ENCODE measurements around the genes OGT, NHSL2 and PHKA1.

- RRBS, result no CpG with 5 or more reads among the region's 7 CpGs
Measured at GRCh38 chrX:70257476-70258379, 2.3 kb downstream of the P2RY4 start.

DNA sequence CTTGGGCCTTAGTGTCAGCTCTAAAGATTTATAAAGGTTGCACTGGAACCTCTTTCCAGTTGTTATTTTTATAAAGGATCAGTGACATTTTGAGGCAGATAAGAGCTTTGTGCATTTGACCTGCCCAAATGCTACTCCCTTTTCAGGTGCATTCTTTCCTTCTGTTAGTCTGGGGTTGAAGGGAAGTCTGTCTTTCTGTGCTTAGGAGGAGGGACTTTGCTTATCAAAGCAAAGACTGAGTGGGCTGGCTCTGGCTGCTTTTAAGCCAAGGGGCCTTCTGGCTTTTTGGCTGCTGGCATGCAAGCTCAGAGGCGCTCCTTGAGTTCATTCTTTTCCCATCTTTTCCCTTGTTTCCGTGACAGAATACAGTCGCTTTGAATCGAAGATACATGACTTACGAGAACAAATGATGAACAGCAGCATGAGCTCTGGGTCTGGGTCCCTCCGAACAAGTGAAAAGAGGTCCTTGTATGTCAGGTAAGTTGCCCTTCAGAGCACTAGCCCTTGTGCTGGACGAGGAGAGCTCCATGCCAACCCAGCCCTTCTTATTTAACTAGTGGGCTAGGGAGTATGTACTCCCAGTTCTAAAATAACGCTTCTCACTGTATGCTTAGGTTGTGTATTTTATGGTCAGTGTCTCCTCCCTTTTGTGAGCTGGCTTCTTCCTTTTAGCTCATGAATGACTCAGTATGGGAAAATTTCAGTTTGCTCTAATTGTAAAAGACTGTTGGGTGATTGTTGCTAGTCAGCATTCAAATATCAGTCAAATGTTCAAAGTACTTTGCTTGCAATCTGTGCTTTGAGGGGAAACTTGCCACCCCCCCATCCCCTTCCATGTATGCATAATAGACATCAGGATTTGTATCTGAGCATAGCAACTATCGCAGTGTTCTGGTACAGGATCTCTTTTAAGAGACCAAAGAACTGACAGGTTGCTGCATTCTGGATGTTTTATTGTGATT lies 34.4 kb downstream of the DLG3 start:
- RRBS, result no CpG with 5 or more reads among the region's 9 CpGs

GRCh38 chrX:70969706-70970429 lies 39.0 kb upstream of the SLC7A3 start:
- RRBS, result no CpG with 5 or more reads among the region's 11 CpGs

- RRBS, result no CpG with 5 or more reads among the region's 16 CpGs
Measured at GRCh38 chrX:71068602-71069148, 541 bp upstream of the SNX12 start.

GRCh38 chrX:71107767-71108491 lies 1.4 kb upstream of the CXorf65 start:
- RRBS, result no CpG with 5 or more reads among the region's 9 CpGs

DNA sequence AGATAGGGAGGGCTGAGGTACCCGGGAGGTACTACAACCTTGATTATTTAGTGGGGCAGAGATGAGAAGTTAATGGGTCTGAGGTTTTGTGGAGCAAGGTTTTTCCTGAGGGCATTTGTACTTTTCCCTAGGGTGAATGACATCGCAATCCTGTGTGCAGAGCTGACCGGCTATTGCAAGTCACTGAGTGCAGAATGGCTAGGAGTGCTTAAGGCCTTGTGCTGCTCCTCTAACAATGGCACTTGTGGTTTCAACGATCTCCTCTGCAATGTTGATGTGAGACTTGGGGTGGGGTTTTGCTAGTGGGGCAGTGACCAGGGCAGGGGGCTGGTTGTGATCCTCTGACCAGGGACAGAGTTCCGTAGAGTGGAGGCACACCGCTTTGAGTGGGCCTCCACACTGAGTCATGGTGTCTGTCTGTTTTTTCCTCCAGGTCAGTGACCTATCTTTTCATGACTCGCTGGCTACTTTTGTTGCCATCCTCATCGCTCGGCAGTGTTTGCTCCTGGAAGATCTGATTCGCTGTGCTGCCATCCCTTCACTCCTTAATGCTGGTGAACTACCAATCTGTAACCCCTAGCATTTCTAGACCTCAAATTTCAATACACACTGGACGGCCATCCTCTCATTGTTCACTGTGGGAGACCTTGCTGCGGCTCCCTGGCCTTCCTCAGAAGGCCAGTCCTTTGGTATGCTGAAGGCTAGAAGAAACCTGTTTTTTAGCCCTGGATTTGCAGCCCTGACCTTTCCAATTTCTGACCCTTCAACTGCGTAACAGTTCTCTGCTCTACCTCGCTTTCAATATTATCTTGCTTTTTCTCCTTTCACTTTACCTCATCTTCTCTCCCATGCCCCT lies 10.0 kb downstream of the MED12 start:
- RRBS, result no CpG with 5 or more reads among the region's 14 CpGs

DNA sequence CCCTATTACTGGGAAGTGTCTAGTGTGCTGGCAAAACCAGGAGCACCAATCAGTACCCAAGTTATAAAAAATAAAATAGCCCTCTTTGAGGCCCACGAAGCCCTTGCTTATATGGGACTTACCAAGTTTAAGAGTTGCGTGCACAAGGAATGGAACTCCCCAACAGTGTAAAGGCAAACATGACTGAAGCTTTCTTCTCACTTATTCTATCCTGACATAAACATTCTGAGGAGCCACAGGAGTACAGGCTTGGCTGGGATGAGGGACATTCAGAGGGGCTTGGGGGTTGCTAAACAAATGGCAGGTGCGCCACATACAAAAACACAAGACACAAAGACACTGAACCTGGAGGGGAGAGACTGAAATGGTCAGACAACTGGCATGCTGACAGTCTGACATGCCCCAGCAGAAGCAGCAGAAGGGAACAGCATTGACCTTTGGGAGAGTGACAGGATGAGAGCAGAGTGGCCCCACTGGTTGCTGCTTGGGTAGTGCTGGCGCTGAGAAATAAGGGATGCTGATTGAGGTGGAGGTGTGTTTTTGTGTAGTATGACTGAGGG lies 556 bp upstream of the NLGN3 start:
- RRBS, result no CpG with 5 or more reads among the region's 4 CpGs

DNA sequence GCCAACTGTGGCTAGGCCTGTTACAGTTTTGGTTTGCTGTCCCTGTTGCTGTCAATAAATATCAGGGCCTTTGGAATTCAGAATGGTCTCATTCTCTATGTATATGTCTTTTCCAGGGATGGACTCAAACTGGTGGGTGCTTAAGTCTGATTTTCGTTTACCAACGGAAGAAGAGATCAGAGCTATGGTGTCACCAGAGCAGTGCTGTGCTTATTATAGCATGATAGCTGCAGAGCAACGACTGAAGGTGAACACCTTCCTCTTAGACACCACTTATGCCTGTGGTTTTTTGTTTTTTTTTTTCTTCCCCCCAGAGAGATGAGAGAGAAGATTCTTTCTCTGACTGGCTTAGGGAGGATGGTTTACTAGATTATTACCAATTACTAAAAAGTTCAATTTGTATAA lies 22.5 kb downstream of the TAF1 start:
- RRBS, result no CpG with 5 or more reads among the region's 3 CpGs

GRCh38 chrX:71533006-71533604 lies at the start of gene OGT:
TSS of gene OGT (plus strand) at chrX:71533104.
- RRBS, result 7% methylated on average over 3 of the region's 35 CpGs

- RRBS, result 19% methylated on average over 14 of the region's 41 CpGs
Measured at GRCh38 chrX:71910360-71910985, at the start of gene NHSL2. TSS of gene NHSL2 (plus strand) at chrX:71910845.

- RRBS, result no CpG with 5 or more reads among the region's 3 CpGs
Measured at GRCh38 chrX:72046127-72046422, 135.4 kb downstream of the NHSL2 start.

- RRBS, result no CpG with 5 or more reads among the region's 21 CpGs
Measured at GRCh38 chrX:72068962-72069868, 112.3 kb upstream of the PIN4 start.

GRCh38 chrX:72306305-72307509 lies 993 bp upstream of the CITED1 start:
- RRBS, result 2% methylated on average over 45 of the region's 126 CpGs

DNA sequence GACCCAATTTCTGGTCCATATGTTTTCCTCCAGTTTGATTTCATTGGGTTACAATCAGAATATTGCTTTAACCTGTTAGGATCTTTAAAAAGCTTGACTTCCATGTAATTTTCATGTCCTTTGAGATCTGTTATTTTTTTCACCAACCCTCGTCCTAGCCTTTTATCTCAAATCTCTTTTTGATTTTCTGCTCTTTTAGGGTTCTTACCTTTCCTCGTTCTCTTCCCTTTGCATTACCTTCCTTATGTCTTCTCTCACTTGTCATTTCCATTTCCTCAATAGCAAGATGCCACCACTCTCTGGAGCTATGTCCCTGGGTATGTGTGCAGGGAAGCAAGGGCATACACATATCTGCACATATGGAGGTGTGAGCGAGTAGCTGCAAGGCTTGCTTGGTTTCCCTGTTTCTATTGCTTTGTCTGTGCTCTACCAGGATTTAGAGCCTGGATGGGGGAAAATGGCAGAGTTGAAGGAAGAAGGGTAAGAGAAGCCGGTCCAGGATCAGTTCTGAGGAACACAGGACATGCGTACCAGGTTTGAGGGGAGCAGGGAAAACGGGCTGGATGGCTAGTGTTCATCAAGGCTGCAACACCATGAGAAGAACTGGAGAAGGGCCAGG lies 43.9 kb upstream of the CITED1 start:
- RRBS, result no CpG with 5 or more reads among the region's 6 CpGs

DNA sequence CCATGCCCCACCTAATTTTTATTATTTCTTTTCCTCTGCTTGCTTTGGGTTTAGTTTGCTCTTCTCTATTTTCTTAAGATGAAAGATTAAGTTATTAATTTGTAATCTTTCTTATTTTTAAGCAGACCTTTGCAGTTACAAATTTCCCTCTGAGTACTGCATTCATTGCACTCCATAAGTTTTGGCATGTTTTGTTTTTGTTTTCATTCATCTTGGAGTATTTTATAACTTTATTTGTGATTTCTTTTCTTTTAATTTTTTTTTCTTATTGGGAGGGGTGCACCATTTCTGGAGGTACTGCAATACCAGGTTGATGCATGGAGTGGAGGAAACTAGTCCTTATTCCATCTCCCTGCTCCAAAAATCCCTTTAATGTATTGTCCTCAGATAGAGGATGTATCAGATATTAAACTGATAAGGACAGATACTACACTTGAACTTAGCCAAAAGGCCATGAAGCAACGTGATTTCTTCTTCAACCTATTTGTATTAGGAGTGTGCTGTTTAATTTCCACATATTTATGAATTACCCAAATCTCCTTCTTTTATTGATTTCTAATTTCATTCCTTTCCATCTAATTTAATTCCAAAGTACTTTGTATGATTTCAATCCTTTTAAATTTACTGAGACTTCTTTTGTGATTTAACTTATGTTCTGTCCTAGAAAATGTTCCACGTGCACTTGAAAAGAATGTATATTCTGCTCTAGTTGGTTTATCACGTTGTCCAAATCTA lies 71.2 kb upstream of the CITED1 start:
- RRBS, result no CpG with 5 or more reads among the region's 3 CpGs

DNA sequence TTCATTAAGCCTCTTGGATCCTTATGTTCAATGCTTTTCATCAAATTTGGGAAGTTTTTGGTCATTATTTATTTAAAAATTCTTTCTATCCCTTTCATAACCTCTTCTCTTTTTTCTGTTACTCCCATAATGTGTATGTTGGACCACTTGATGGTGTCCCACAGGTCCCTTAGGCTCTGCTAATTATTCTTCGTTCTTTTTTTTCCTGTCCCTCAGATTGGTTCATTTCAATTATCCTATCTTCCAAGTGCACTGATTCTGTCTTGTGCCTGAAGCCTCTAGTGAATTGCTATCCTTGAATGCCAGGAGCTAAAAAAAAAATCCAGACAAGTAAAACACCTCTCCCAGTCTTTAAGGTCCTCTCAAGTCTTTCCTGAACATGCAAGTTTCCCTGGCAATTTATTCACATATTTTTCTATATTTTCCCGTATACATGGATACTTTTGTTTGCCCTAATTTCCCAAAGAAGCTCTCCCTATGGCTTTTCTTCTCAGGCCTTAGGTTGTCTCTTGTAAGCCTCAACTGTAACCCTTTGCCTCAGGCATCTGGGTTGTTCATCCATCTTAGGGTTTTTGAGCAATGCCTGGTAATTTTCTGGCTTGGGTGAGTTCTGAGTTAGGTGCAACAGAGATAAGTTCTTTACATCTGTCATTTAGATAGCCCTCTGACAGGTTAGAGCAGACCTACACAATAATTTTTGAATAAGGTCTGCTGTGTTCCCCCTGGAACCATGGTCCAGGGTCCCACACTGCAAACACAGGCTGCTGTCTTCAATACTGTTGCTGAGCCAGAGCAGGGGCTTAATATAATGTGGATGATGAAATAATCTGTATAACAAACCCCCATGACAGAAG lies 116.7 kb upstream of the CITED1 start:
- RRBS, result no CpG with 5 or more reads among the region's 2 CpGs

- RRBS, result 31% methylated on average over 6 of the region's 80 CpGs
Measured at GRCh38 chrX:72713338-72714382, at the start of gene PHKA1. TSS of gene PHKA1 (minus strand) at chrX:72714306.

DNA sequence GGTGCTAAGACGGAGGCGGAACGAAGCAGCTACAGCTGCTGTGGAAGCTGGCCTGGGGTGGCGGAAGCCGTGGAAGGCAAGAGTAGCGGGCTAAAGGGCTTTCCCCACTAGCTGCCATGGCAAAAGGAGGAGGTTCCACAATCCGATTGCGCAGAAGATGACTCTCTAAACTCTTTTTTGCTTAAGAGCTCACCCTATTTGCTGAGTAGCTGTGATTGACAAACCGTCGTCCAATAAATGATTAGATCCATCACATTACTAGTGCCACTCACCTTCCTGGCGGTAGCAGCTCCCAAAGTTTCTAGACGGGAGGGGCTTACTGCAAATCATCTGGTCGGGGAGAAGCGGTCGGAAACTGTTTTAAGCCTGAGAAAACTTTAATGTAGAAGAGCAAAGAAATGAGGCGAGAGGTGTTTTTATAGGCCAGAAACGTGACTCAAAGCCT lies 48.7 kb upstream of the PABPC1L2A start:
- RRBS, result no CpG with 5 or more reads among the region's 17 CpGs

DNA sequence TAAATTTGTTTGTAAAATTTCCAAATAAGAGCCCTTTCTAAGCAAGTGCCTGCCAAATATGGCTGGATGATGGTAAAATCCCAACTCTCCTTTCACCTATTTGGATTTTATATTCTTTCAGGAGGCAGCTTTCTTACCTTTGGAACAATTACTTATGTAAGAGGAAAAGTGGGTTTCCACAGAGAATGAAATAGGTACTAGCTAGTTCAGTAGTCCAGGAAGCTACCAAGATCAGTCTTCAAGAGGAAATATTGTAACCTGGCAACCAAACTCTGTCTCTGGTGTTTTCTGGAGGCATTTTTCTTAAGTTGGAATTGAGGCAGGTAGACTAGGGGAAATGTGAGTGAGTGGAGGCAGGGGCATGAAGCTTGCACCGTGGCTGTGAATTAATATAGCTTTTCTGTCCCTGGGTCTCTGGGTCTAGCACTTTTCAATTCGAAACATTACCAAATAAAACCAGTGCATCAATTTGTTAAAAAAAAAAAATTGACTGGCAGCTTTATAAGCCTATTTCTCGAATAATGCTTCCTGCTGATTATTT lies 362.9 kb upstream of the ZCCHC13 start:
- RRBS, result no CpG with 5 or more reads among the region's 3 CpGs

All from NB4 (cell line).